Measurements from ENCODE around the genes PAPOLB, RBAK and TNRC18.

DNA sequence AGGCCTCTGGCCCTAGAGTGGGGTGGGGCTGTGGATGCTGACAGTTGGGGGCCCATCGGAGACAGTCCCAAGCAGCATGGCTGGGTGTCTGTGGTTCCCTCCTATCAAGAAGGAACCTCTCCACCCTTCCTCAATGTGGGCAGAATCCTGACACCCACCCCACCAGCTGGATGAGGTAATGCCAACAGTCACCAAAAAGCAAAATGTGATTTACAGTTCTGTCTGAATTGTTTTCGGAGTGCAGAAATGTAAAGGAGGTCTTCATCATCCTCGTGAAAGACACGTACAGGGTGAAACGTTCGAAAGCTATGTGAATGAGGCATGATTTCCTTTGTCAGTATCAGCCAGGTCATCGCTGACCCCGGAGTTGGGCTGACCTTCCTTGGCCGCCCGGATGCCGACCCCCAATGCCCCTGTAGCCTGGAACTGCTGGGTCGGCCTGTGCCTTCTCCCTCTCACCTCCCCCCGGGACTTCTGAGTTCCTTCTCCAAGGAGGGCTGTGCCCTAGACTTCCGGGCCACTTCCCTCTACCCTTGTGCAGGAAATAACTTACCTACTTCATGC lies 24.4 kb downstream of the FOXK1 start:
- PRO-cap, 2 experiments = no peak in any of the 2 experiments

- PRO-cap, 2 experiments = no peak in any of the 2 experiments
Observed at GRCh38 chr7:4723461-4723756, 41.3 kb downstream of the FOXK1 start.

DNA sequence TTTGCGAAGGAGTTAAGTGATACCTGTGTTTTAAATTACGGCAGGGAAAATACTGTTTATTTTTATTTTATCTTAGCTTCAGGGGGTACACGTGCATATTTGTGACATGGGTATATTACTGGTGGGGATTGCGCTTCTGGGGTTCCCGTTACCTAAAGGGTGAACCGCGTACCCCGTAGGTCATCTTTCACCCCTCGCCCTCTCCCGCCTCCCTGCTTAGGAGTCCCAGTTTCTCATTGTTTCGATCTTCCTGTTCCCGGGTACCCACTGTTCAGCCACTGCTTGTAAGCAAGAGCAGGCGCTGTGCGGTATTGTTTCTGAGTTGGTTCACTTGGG lies 31.3 kb upstream of the AP5Z1 start:
- PRO-cap, 2 experiments = no peak in any of the 2 experiments

- PRO-cap, 2 experiments = no peak in any of the 2 experiments
Observed at GRCh38 chr7:4861543-4862373, at the start of gene PAPOLB. Gene PAPOLB, minus strand, starts transcription at chr7:4862030.

GRCh38 chr7:5045484-5046069 lies at the start of gene RBAK:
Gene RBAK, plus strand, starts transcription at chr7:5045860.
- PRO-cap, 2 experiments = peak in 2 of 2 experiments; most common plus-strand start chr7:5045924 (in 1); most common minus-strand start chr7:5045795 (in 2)

DNA sequence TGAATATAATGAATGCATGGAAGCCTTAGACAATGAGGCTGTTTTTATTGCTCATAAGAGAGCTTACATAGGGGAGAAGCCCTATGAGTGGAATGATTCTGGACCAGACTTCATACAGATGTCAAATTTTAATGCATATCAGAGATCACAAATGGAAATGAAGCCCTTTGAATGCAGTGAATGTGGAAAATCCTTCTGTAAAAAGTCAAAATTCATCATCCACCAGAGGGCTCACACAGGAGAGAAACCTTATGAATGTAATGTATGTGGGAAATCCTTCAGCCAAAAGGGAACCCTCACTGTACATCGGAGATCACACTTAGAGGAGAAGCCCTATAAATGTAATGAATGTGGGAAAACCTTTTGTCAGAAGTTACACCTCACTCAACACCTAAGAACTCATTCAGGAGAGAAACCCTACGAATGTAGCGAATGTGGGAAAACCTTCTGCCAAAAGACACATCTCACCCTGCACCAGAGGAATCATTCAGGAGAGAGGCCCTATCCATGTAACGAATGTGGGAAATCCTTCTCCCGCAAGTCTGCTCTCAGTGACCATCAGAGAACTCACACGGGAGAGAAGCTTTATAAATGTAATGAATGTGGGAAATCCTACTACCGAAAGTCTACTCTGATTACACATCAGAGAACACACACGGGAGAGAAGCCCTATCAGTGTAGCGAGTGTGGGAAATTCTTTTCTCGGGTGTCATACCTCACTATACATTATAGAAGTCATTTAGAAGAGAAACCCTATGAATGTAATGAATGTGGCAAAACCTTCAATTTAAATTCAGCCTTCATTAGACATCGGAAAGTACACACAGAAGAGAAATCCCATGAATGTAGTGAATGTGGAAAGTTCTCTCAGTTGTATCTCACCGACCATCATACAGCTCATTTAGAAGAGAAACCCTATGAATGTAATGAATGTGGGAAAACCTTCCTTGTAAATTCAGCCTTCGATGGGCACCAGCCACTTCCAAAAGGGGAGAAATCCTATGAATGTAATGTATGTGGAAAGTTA lies 18.7 kb downstream of the RBAK start:
- PRO-cap, 2 experiments = no peak in any of the 2 experiments

- PRO-cap, 2 experiments = no peak in any of the 2 experiments
Observed at GRCh38 chr7:5143771-5144321, 46.2 kb upstream of the WIPI2 start.

GRCh38 chr7:5225304-5226554 lies 35.7 kb downstream of the WIPI2 start:
- PRO-cap, 2 experiments = no peak in any of the 2 experiments

DNA sequence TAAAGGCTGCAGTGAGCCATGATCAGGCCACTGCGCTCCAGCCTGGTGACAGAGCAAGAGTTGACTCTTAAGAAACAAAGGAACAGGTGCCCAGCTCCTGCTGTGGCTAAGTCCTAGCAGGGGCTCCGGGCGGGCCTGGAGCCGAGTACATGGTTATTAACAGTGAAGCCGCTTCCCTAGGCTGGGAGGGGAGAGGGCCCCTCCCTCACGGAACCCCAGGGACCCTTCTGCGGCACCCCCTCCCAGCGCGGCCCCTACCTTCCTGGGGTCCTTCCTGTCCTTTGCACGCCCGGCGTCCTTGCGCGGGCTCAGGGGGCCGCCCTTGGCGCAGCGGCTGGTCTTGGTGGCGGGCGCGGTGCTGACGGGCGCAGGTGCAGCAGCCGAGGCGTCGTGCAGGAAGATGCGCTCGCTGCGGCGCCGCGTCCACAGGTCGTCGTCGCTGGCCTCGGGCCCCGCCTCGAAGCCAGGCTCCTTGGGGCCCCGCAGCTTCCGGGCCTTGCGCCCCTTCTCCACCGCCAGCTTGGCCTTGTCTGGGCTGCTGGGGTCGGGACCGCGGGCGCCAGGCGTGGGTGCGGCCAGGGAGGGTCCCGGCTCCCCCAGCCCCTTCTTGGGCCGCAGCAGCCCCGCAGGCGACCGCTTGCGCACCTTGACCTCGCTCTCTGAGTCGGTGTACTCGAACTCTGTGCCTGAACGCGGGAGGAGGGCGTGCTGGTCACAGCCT lies 49.8 kb downstream of the SLC29A4 start:
- PRO-cap, 2 experiments = no peak in any of the 2 experiments

GRCh38 chr7:5370268-5371255 lies 53.1 kb downstream of the TNRC18 start:
- PRO-cap, 2 experiments = no peak in any of the 2 experiments

DNA sequence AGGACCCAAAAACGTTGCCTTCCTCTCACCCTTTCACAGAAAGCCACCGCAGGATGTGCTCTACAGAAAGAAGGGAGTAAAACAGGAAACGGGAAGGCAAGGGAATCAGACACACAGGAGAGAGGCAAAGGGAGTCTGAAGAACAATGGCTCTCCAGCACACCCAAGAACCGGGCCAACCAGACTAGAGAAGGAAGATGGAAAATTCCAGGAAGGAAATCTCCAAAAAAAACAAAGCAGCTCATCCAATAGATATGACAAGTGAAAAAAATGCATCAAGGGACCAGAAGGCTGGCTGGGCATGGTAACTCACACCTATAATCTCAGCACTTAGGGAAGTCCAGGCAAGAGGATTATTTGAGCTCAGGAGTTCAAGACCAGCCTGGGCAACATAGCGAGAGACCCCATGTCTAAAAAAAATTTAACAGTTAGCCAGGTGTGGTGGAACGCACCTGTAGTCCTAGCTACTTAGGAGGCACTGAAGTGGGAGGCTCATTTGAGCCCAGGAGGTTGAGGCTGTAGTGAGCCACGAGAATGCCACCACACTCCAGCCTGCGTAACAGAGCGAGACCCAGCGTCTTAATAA lies 11.9 kb downstream of the TNRC18 start:
- PRO-cap, 2 experiments = no peak in any of the 2 experiments

GRCh38 chr7:5422873-5423968 lies at the start of gene TNRC18:
Gene TNRC18, minus strand, starts transcription at chr7:5423834.
- PRO-cap, 2 experiments = peak in 2 of 2 experiments; most common minus-strand start chr7:5423724 (in 2)

DNA sequence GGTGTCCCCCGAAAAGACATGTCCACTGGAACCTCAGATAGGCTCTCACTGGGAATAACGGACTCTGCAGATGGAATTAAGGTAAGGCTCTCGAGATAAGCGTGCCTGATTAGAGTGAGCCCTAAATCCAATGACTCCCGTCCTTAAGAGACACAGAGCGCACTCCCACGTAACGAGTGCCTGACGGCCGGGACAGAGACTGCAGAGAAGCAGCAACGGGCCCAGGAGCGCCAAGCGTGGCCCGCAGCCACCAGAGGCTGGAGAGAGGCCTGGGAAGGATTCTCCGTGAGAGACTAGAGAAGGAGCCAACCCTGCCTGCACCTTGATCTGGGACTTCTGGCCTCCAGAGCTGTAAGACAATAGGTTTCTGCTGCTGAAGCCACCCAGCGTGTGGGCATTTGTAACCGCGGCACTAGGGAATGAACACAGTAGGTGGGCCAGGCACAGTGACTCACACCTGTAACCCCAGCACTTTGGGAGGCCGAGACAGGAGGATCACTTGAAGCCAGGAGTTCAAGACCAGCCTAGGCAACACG lies 20.1 kb upstream of the TNRC18 start:
- PRO-cap, 2 experiments = no peak in any of the 2 experiments

GRCh38 chr7:5495642-5496307 lies 17.8 kb downstream of the FBXL18 start:
- PRO-cap, 2 experiments = no peak in any of the 2 experiments

DNA sequence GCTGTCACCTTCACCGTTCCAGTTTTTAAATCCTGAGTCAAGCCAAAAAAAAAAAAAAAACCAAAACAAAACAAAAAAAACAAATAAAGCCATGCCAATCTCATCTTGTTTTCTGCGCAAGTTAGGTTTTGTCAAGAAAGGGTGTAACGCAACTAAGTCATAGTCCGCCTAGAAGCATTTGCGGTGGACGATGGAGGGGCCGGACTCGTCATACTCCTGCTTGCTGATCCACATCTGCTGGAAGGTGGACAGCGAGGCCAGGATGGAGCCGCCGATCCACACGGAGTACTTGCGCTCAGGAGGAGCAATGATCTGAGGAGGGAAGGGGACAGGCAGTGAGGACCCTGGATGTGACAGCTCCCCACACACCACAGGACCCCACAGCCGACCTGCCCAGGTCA lies 2.8 kb downstream of the ACTB start:
- PRO-cap, 2 experiments = no peak in any of the 2 experiments

DNA sequence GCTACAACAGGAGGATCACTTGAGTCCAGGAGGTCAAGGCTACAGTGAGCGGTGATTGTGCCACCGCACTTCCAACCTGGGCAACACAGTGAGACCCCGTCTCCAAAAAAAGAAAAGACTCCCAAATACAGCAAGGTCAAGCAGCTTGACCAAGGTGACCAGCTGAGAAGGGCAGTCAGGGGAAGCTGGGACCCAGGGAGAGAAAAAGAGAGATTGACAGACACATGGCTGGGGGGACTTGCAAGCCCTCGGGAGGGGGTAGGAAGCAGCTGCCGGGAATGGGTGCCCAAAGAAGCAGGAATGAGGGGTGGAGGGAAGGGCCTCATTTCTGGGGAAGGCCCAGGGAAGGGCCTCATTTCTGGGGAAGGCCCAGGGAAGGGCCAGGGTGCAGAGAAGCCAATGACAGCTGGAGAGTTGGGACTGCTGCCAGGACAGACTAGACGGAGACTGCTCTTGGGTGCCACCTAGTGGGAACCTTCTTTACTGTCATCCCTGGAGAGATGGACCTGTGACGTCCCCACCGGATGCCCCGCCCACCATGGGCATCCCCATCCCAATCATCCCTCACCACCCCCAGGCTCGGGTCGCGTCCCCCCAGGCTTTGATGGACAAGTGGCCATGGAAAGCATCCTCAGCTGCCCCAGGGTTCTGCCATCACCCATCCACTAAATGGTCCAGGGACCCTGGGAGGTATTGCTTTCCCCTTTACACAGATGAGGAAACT lies 28.3 kb upstream of the ACTB start:
- PRO-cap, 2 experiments = no peak in any of the 2 experiments

DNA sequence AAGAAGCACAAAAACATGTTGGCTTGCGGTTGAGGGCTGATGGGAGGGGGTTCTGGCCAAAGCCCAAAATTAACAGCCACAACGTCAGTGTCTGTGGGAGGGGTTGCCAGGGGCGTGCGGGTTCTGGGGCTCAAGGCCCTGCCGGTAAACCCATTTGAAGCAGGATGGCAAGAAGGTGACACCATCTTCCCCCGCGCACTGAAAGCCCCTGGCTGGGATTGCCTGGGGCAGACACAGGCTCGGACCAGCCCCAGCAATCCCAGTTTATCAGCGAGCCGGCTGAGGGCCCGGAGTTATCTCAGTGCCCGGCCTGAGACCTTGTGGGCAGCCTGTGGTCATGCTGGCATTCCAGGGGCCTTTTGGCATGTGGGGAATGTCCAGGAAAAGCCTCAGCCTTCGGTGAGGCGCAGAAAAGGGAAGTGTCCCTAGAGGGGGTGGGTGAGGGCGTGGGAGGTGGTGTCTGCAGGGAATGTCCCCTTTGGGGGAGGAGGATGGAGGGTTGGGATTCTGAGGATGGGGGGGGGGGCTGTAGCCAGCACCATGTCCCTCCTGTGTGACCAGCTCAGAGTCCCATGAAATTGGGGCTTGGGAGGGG lies 1.2 kb upstream of the FSCN1 start:
- PRO-cap, 2 experiments = no peak in any of the 2 experiments

DNA sequence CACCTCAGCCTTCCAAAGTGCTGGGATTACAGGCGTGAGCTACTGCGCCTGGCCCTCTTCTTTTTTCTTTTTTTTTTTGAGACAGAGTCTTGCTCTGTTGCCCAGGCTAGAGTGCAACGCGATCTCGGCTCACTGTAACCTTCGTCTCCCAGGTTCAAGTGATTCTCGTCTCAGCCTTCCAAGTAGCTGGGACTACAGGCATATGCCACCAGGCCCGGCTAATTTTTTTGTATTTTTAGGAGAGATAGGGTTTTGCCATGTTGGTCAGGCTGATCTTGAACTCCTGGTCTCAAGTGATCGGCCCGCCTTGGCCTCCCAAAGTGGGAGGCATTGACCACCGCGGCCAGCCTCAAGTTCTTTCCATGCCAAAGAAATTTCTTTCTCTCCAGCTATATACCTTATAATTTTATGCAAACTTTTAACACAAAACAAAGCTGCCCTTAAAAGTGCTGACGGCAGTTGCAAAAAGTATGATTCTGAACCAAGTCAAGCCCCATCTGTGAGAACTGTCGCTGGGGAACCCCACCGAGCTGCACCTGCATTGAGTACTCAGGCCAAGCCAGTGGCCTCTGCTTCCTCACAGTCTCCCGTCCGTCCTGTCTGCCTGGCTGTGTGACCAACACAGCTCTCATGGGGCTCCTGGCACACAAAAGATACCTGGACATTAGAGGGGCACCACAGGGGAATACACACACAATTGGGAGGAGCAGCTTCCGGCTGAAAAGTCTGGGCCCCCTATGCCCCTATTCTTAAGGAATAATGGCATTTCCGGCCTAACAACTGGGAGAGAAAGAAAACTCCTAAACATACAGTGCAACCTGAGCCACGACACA lies 83.6 kb downstream of the FSCN1 start:
- PRO-cap, 2 experiments = no peak in any of the 2 experiments

GRCh38 chr7:5692922-5693953 lies 88.2 kb downstream of the RNF216 start:
- PRO-cap, 2 experiments = no peak in any of the 2 experiments

DNA sequence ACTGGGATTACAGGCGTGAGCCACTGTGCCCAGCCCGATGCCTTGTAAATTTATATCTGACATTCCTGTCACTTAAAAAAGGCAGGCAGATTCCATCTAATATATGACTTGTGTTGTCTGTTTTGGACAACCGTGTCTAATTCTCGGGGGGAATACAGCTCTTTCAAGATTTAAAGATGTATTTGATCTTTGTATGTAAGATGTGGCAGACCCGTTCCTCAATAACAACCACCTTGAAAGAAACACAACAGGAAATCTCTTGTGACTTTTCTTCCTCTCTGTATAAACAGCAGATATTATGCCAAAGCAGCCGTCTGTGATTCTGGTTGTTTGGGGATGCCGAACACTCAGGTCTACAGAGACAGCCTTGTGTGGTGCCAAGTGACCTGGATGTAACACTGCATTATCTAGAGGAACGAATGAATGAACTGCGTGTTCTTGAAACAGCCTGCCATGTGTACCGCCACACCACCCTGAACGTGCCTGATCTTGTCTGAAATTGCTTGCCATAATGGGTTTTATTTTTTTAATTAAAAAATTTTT lies 46.2 kb upstream of the OCM start:
- PRO-cap, 2 experiments = no peak in any of the 2 experiments

Data from Colon Carcinoma Metastatic in the Brain (tissue), 2 donors.